ENCODE results near the genes PRAMEF20 and LRRC38.

DNA sequence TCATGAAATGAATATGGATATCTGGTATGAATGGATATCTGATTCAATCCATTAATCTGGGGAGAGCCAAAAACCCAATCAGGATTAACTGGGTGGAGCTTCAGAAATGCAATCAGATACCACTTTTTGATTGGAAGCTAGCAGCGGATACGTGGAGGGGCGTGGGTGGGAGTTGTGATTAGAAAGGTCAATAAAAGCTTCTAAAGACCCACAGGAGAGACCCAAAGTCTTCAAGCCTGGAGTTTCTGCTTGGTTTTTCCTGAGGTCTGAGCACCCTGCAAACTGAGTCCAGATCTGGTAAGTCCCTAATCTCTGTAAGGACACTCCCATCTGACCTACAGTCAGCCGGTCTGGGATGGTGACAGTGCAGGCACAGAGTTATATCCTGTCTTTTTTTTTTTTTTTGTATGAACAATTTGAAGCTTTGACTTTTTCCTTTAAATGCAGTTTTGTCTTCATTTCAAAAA is at the start of gene PRAMEF20:
Gene PRAMEF20, plus strand, starts transcription at position 220 of the 467 bp plus-strand sequence.
- PRO-cap: no peak
- RAMPAGE, long total RNA, 2 experiments: no peak in any of the 2 experiments

DNA sequence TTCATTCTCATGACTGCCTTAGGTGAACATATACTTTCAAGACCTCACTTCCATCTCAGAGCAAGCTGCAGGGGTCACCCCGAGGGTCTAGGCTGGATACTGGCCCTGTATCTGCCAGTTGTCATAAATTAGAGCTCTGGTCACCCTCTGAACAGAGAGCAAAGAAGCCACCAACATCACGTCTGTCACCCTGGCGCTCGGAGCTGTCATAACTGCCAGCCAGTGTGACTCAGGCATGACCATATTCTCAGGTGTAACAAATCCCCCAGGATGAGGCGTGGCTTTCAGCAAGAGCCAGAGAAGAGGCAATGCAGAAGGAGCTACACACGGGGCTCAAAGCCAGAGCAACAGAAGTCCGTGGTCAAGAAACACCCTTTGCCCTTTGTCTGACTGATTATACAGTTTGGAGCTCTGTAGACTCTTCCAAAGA is 39.9 kb downstream of the PRAMEF20 start:
- PRO-cap: no peak
- RAMPAGE, long total RNA, 2 experiments: no peak in any of the 2 experiments

GRCh38 chr1:13513558-13514280 is at the start of gene LRRC38:
TSS of gene LRRC38 (minus strand) at chr1:13514003.
- PRO-cap: no peak
- RAMPAGE, long total RNA, 2 experiments: no peak in any of the 2 experiments

- PRO-cap: bidirectional peak, plus-strand start at chr1:13731184, minus-strand start at chr1:13731034
- RAMPAGE, long total RNA, 2 experiments: no peak in any of the 2 experiments
These were observed 30.9 kb downstream of the PRDM2 start for GRCh38 chr1:13730701-13731528.

DNA sequence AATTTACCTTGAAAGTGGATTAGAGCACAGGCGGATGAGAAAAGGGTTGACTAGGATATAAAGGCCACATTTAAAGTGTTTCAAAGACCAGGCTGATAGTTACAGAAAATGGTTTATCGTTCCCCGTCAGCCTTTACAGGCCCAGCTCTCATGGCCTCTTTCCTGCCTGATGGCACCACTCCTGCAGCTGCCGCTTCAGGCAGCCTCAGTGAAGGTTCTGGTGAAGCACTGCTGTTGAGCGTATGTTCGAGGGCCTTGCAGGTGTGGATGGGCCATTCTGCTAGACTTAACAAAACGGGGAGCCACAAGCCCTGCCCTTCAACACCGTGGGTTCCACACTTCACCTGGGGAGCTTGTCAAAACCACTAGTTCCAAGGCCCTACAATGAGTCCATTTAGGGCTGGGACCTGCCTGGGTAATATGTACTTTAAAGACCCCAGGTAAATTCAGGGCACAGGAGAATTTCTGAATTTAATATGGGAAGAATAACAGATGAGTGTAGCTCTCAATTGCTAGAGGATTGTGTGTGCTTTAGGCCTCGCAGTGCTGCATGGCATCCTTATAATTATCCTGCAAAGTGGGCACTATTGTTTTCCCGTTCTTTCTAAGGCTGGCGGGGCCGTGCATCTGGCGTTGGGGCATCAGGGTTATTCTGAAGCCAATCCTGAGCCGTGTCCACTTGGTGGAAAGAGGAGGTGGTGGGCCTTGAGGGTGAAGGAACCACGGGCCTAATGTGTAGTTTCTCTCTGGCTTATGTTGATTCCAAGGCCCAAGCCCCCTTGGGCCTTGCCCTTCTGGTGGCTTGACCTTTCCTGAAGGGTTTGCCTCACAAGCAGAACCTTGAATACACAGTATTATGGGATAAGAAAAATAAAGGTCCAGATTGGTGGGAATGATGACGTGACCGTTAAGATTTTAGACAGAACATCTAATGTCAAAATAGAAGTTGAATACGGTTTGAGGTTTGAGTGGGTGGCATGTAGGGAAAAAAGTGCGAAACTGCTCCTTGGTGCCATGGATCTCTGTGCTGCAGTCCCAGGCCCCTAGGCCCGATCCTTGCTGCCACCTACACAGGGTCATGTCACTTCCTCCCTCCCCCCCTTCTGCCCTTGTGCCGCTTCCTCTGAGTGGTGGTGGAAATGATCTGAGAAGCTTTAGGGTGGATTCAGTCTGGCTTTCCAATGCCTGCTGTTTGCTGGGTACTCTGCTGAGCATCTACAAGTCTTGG is 90.2 kb downstream of the PRDM2 start:
- PRO-cap: no peak
- RAMPAGE, long total RNA, 2 experiments: no peak in any of the 2 experiments

- PRO-cap: no peak
- RAMPAGE, long total RNA, 2 experiments: no peak in any of the 2 experiments
These were observed 129.5 kb downstream of the PRDM2 start for GRCh38 chr1:13829407-13829910.

GRCh38 chr1:14940510-14940919 is 213.0 kb upstream of the TMEM51 start:
- PRO-cap: no peak
- RAMPAGE, long total RNA, 2 experiments: no peak in any of the 2 experiments

GRCh38 chr1:15154025-15155116 is 824 bp downstream of the TMEM51 start:
- PRO-cap: unidirectional peak, minus-strand start at chr1:15154115; unidirectional peak, minus-strand start at chr1:15154161; unidirectional peak, minus-strand start at chr1:15154826; unidirectional peak, minus-strand start at chr1:15154886
- RAMPAGE, long total RNA, 2 experiments: no peak in any of the 2 experiments

- PRO-cap: no peak
- RAMPAGE, long total RNA, 2 experiments: no peak in any of the 2 experiments
These were observed 2.7 kb downstream of the TMEM51 start for GRCh38 chr1:15156142-15156729.

GRCh38 chr1:15186518-15187101 is 33.1 kb downstream of the TMEM51 start:
- PRO-cap: no peak
- RAMPAGE, long total RNA, 2 experiments: no peak in any of the 2 experiments

DNA sequence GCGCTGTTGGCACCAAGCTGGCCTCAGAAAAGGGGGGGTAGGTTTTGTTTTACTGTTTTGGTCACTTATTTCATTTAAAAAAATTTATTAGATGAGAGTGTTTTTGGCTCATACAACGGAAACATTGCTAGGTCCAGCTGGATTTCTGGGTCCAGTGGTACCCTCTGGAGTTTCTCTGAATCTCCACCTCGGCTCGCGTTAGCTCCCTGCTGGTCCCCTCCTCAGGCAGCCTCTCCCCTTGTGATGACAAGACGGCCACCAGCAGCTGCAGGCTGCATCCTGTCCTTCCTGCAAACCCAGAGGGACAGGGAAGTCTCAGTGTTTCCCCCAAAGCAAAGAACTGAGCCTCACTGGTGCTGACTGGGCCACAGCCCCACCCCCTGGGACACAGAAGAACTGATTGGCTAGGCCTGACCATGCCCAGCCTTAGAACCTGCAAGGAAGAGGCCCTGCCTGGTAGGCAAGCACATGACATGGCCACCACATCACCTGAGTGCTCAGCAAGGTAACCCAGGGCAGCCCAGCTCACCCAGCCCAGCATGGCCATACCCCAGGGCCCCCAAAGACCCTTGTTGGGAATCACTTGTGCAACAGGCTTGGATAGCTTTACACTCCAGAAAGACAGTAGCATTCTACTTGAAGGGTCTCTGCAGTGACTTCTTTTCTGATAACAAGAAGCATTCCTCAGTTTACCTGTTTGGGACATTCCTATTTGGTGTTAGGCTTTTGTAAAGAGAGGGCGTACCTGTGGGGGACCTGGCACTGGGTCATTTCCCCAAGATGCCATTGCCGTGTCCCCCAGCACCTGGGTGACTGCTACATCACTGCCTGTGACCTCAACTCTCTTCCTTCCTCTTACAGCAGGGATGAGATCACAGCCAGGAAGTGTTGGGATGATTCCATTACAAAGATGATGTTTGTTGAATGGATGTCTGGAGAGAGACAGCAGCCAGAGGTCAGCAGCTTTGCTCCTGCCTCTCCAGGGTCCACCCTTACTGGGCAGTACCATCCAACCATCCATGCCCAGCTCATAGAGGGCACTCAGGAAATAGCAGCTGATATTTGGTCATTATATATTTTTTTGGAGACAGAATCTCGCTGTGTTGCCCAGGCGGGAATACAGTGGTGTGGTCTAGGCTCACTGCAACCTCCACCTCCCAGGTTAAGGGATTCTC is 34.8 kb downstream of the TMEM51 start:
- PRO-cap: no peak
- RAMPAGE, long total RNA, 2 experiments: no peak in any of the 2 experiments

DNA sequence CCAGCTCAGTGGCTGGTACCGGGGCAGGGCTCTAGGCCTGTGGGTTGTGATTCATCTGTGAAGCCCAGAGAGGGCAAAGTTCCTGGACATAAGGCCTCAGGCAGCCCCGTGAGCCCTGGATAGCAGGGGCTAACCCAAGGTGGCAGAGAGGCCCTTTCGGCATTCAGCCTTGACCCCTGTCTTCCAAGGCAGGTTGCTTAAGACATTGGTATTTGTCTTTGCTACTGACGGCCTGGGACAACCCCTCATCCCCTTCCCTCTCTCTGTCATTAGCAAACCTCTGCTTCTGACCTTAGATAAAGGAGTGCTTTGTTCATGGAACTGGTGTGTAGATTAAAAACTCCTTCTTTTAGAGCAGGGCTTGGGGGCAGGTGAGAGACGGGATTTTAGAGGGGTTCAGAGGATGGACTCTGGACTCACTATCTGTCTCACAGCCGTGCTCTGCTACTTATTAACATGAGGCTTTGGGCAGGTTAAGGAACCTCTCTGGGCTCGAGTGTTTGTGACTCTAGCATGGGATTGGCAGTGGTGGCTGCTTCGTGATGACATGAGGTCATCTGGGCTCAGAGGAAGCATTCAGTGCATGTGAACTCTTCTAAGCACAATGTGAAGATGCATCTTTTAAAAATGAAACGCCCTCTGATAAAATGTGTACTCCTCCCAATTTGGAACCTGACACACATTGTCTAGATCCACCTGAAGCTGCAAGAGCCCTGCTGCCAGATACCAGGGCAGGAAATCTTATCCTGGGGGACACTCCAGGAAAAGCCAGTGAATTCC is 36.4 kb downstream of the TMEM51 start:
- PRO-cap: no peak
- RAMPAGE, long total RNA, 2 experiments: no peak in any of the 2 experiments

DNA sequence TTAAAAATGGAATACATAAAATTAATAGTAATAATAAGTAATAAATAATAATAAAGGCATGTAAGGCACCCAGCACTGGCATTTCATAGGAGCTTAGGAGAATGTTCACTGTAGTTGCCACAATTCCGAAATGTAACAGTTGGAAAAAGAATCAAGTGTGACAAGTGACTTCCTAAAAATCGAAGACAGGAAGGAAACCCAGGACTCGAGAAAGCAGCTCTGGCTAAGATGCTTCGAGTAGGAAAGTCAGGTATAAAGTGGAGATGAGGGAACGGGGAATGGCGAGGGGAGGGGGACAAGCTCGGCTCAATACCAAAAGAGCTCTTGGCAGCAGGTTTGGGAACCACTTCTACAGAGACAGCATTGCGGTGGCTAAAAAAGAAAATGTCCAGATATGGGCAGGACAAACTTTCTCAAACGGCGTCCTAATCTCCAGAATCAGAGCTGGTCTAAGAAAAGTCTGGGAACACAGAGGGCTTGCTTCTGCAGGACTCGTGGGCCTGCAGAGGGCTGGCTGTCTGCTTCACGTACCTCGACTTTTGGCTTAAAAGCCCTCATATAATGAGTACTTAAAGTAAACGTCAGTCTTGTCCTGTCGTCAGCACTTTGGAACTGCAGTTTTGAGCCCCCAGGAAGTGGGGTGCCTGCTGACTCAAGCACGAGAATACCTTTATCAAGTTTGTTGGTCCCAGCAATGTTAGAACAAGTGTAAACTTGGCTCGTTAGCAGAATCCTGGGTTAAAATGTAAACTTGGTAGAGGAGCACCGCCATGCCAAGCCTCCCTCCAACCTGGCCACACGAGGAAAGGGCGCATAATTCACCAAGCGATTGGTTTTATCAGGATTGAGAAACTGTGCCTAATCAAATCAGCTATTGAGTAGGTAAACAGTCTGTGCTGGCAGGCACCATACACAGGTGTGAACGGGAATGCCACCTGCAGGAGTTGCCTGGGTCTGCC is 45.3 kb upstream of the FHAD1 start:
- PRO-cap: no peak
- RAMPAGE, long total RNA, 2 experiments: no peak in any of the 2 experiments

DNA sequence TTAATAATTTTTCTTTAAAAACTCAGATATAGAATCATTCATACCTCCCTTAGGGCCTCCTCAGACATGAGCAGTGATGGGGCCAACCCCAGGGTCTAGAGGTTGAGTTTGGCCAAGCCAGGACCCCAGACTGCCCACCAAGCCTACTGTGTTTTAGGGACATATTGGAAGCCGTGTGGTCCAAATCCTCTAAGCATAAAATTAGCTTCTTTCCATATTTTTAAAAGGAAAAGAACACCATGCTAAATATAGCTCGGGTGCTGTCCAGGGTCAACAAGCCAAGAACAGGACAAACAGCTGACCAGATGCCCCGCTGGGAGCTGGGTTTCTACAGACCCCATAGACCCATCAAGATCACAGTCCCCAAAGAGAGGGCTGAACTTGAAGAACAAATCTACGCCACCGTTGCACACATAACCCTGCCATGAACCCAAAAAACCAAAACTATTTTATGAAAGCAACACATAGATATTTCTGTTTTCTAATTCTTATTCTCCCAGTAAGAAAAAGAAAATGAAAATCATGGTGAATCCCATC is 36.4 kb upstream of the FHAD1 start:
- PRO-cap: no peak
- RAMPAGE, long total RNA, 2 experiments: no peak in any of the 2 experiments

DNA sequence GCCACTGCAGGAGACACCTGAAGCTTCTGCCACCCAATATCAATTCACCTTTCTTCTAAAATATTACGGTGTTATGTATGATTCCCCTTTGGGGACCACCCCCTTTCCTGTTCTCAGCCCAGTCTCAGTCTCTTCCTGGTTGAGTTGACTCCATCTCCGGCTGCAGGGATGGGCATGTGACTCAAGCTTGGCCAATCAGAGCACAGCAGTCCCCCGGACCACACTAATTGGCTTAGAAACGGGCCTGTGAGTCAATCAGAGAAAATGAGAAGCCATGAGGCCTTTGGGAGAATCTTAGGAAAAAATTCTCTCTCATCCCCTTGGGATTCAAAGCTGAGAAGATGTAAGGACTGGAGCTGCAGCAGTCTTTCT is 10.8 kb upstream of the FHAD1 start:
- PRO-cap: no peak
- RAMPAGE, long total RNA, 2 experiments: no peak in any of the 2 experiments

- PRO-cap: no peak
- RAMPAGE, long total RNA, 2 experiments: no peak in any of the 2 experiments
These were observed 1.9 kb downstream of the EFHD2 start for GRCh38 chr1:15411520-15412148.

GRCh38 chr1:15523581-15524130 is 359 bp downstream of the CASP9 start:
- PRO-cap: no peak
- RAMPAGE, long total RNA, 2 experiments: no peak in any of the 2 experiments

- PRO-cap: no peak
- RAMPAGE, long total RNA, 2 experiments: no peak in any of the 2 experiments
These were observed 18.8 kb upstream of the RSC1A1 start for GRCh38 chr1:15640630-15641164.

DNA sequence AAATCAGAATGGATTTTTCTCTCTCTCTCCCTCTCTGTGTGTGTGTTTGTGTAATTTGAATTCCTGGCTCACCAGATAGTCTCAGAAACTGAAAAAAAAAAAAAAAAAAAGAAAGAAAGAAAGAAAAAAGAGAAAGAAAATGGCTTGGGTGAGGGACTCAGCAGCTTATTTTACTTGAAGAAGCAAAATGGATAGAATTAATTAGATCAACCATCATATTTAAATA is 1.2 kb downstream of the PLEKHM2 start:
- PRO-cap: no peak
- RAMPAGE, long total RNA, 2 experiments: no peak in any of the 2 experiments

GRCh38 chr1:15718246-15718989 is 17.6 kb upstream of the SLC25A34 start:
- PRO-cap: no peak
- RAMPAGE, long total RNA, 2 experiments: no peak in any of the 2 experiments

Data from prostate gland (tissue), 2 donors.